Measurements from ENCODE around the genes SPAG4, CPNE1, NFS1 and DSN1.

- PRO-cap: no peak
These were observed 16.0 kb upstream of the FAM83C start for GRCh38 chr20:35308146-35308760.

- PRO-cap: no peak
These were observed 3.3 kb downstream of the GDF5 start for GRCh38 chr20:35434730-35435092.

DNA sequence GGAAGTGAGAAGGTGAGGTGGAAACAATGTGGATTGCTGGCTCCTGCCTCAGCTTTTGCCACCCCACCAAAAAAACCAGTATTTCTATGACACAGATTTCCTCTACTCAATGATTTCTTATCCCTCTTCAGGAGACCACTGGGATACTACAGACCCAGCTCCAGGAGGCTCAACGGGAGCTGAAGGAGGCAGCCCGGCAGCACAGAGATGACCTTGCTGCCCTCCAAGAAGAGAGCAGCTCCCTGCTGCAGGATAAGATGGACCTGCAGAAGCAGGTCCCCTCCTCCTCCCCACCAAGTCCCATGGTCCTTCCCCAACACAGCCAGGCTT, 36.2 kb downstream of the C20orf173 start:
- PRO-cap: no peak

DNA sequence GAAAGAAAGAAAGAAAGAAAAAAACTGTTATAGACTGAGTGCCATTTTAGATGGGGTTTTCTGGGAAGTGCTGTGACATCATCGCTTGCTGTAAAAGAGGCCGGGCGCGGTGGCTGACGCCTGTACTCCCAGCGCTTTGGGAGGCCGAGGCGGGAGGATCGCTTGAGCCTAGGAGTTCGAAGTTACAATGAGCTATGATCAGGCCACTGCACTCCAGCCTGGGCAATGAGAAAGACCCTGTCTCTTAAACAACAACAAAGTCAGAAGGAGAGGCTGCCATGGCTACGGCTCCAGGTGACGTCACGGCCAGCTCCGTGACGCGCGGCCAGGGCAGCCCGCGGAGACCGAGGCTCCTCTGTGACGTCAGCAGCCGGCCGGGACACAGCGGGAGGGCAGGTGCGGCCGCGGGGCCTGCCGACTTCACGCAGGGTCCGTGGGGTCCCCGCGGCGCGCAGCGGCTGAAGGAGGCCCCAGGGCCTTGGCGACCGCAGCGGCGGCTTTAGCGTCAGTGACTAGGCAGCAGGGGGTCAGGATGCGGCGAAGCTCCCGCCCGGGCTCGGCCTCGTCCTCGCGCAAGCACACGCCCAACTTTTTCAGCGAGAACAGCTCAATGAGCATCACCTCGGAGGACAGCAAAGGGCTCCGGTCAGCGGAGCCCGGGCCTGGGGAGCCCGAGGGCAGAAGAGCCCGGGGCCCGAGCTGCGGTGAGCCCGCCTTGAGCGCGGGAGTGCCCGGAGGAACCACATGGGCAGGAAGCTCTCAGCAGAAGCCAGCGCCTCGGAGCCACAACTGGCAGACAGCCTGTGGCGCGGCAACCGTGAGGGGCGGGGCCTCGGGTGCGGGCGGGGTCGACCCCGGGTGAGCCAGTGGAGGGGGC, at the start of gene SPAG4:
Gene SPAG4 (plus strand): TSS at position 358 of the 877 bp plus-strand sequence.
- PRO-cap: unidirectional peak, plus-strand start at position 369 of the sequence; bidirectional peak, plus-strand start outside the sequence, minus-strand start at position 791 of the sequence

- PRO-cap: bidirectional peak, plus-strand start at chr20:35664740, minus-strand start at chr20:35664643; bidirectional peak, plus-strand start at chr20:35665015, minus-strand start at chr20:35664895
These were observed at the start of gene CPNE1 for GRCh38 chr20:35664382-35665201. Gene CPNE1 (minus strand): TSS chr20:35664900.

DNA sequence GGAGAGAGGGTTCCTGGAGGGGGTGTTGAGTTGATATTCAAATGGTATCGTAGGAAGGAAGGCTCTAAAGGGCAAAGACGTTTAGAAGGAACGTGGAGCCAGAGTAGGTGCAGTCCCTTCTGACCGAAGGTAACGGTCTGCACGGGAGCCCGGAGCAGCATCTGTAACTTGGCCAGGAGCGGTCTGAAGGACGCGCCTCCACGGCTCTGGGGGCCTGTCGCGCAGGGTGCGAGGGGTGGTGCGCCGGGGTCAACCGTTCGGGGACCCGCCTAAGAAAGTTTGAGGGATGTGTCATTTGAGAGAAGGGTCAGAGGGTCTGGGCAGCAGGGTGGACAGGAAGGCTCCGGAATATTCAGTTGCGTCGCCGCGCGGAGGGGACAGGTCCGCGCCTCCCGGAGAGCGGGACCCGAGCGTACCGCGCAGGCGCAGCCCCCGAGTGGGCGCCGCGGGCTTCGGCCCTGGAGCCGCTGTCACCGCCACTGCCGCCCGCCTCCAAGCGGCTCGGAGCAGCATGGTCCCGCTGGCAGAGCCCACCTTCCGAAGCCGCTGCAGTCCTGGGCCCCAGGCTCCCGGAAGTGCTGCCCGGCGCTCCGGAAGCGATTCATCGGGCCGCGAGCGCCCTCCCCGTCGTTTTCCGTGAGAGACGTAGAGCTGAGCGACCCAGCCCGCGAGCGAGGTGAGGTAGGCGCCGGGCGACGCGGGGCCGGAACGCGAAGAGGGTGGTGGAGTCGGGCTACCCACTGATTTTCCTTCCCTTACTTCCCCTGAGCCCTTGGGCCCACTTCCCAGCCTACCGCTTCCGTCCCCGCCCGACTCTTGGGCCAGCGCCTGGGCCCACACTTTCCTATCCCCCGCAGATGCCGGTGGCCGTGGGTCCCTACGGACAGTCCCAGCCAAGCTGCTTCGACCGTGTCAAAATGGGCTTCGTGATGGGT, at the start of gene NFS1:
Gene NFS1 (minus strand): TSS at position 577 of the 935 bp plus-strand sequence.
- PRO-cap: bidirectional peak, plus-strand start at position 630 of the sequence, minus-strand start at position 577 of the sequence

DNA sequence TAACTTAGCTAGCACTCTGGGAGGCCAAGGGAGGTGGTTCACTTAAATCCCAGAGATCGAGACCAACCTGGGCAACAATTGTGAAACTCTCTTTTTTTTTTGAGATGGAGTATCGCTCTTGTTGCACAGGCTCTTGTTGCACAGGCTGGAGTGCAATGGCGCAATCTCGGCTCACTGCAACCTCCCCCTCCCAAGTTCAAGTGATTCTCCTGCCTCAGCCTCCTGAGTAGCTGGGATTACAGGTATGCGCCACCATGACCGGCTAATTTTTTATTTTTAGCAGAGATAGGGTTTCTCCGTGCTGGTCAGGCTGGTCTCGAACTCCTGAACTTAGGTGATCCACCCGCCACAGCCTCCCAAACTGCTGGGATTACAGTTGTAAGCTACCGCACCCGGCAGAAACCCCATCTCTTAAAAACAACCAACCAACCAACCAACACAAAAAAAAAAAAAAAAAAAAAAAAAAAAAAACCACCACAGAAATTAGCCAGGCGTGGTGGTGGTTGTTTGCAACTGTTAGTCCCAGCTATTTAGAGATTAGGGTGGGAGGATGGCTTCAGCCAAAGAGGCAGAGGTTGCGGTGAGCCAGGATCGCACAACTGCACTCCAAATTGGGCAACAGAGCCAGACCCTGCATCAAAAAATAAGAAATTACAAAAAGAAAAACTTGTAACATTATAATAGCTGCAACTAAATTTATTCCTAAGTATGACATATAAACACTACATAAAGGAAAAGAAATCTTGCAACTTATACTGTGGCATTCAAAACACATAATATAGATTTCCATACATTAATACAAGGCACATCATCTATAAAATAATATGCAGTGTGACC, 14.2 kb downstream of the ROMO1 start:
- PRO-cap: no peak

DNA sequence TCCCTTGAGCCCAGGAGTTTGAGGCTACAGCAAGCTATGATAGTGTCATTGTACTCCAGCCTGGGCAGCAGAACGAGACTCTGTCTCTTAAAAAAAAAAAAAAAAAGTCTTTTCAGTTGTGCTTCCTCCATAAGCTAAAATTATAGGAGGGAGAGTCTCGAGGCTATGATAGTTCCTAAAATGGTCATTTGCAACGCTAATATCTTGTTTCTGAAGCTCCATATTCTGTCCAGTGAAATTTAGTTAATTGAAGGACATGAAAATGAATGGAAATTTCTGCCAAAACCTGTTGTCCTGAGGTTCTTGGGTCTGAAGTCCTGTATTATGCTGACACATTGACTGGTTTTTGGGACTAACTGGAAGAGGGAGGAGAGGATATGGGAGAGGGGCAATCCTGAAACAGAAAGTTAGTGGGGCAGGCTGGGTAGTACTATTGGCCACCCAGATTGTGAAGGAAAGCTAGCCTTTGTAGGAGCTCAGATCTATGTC, 77.0 kb downstream of the PHF20 start:
- PRO-cap: no peak

DNA sequence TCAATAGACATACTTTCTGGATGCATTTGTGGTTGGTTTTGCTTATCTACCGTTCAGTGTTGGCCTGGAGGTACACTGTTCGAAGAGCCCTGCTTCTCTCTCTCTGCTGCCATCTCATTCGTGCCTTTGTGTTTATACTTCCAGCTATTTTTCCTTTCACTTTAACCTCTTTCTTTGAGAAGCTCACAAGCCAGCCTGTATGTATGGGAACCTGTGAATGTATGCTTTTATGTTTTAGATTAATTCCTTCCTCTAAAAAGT, 83.1 kb downstream of the SCAND1 start:
- PRO-cap: no peak

GRCh38 chr20:36147905-36148311, 6.6 kb upstream of the EPB41L1 start:
- PRO-cap: no peak

DNA sequence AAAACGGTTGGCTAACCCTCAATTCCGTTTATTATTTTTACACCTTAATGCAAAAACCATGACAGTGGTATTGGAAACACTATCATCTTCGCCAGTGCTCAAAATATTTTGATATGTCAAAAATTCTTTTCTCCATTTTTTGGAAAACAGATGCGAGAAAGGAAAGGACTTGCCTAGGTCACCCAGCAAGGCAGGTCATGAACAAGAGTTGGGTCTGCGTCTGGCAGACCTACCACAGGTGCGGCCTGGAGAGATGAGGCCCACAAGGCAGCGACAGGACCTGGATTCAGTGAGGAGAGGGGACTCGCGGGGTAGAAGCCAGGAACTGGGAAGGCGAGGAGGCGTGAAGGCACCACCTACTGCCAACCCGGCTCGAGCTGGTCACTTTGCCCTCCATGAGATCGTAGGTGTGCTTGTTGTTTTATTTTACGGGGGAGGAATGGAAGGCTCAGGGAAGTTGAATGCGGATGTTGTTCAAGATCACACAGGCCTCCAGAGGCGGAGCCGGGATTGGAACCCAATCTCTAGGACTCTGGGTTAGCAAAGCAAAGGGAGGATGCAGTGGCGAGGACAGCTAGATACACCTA, 80.8 kb upstream of the MYL9 start:
- PRO-cap: no peak

- PRO-cap: unidirectional peak, minus-strand start at chr20:36472975
These were observed 68.4 kb upstream of the MYL9 start for GRCh38 chr20:36472822-36473335.

GRCh38 chr20:36513579-36514160, 27.6 kb upstream of the MYL9 start:
- PRO-cap: no peak

GRCh38 chr20:36544035-36545099, 3.0 kb downstream of the MYL9 start:
- PRO-cap: no peak

- PRO-cap: no peak
These were observed 1.8 kb upstream of the TGIF2 start for GRCh38 chr20:36571512-36572066.

- PRO-cap: unidirectional peak, plus-strand start at chr20:36605010; bidirectional peak, plus-strand start at chr20:36605105, minus-strand start at chr20:36605094
These were observed 690 bp upstream of the RAB5IF start for GRCh38 chr20:36604835-36605343.

DNA sequence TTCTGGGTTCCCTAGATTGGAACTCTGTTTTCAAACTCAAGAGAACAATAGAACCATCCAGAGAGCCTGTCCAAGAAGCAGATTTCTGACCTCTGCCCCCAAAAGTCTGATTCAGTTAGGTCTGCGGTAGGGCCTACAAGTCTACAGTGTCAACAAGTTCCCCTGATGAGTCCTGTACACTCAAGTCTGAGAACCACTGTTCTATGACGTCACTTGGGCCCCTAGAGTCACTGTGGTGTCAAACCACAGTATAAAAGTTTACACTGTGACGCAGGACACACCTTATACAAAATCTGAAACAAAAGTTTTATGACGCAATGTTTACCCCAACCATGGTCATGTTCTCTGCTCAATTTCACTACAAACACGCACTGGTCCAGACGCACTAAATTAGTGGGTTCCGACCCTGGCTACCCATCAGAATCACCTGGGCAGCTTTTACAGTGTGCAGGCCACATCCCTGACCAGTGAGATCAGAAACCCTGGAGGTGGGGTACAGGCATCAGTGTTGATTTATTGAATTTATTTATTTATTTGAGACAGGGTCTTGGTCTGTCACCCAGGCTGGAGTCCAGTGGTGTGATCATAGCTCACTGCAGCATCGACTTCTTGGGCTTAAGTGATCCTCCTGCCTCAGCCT, 17.8 kb downstream of the SLA2 start:
- PRO-cap: no peak

DNA sequence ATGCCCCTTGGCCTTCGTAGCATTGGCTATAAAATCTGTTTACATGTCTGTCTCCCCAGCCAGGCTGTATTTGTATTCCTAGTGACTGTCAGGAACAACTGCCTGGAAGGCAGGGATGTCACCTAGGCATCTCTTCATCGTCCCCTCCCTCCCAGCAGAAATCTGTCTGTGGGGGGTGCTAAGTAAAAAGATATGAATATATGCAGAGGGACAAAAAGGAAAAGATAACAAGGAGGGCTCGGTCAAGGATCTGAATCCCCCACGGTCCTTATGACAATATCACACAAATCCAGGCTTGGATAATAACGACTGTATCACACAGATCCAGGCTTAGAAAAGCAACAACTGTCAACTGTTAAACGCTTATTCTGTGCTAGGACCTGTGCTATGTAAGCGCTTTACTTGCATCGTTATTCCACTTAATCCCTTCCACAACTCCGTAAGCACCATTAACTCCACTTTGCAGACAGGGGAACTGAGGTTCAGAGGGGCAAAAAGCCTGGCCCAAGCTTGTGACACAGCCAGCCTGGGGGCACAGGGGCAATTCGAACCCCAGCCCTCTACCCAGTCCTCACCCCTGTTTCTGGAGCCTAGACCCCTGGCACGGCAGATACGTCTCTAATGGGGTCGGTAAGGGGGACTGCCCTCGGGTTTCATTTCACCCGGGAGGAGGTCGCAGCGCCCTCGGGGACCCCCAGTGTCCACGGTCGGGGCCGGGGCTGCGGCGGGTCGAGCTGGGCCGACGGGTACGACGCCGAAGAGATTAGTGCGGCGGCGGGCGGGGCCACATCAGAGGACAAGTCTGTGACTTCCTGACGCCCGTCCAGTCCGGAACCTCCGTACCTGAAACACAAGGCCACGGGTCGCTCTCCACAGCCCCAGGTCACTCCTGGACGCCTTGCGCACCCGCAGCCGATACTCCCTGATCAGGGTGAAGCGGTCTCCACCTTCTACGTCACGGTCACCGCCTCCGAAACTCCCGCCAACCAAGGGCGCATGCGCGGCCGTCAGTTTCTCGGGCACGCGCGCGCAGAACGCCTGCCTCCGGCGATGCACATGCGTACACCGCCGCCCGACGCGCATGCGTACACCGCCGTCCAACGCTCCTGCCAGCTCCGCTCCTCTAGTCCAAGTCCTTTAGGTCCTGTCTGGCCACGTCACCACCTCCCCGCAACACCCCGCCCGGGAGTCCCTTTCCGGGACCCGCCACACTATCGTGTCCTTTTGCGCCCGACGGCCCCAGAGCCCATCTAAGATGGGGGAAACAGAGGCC, at the start of gene DSN1:
Gene DSN1 (minus strand): TSS at position 945 of the 1,273 bp plus-strand sequence.
- PRO-cap: bidirectional peak, plus-strand start at position 1,086 of the sequence, minus-strand start at position 891 of the sequence

- PRO-cap: no peak
These were observed 5.3 kb upstream of the DSN1 start for GRCh38 chr20:36778436-36779730.

- PRO-cap: no peak
These were observed 41.7 kb upstream of the DSN1 start for GRCh38 chr20:36814995-36815853.